Measurements from ENCODE around the gene CBY2.

- RRBS: no CpG with 5 or more reads among the region's 8 CpGs
These were observed 20.9 kb downstream of the SMIM2 start for GRCh38 chr13:44140143-44140616.

- RRBS: no CpG with 5 or more reads among the region's 12 CpGs
These were observed 72.5 kb upstream of the SERP2 start for GRCh38 chr13:44300823-44301782.

- RRBS: no CpG with 5 or more reads among the region's 6 CpGs
These were observed 9.0 kb upstream of the SERP2 start for GRCh38 chr13:44364470-44365180.

DNA sequence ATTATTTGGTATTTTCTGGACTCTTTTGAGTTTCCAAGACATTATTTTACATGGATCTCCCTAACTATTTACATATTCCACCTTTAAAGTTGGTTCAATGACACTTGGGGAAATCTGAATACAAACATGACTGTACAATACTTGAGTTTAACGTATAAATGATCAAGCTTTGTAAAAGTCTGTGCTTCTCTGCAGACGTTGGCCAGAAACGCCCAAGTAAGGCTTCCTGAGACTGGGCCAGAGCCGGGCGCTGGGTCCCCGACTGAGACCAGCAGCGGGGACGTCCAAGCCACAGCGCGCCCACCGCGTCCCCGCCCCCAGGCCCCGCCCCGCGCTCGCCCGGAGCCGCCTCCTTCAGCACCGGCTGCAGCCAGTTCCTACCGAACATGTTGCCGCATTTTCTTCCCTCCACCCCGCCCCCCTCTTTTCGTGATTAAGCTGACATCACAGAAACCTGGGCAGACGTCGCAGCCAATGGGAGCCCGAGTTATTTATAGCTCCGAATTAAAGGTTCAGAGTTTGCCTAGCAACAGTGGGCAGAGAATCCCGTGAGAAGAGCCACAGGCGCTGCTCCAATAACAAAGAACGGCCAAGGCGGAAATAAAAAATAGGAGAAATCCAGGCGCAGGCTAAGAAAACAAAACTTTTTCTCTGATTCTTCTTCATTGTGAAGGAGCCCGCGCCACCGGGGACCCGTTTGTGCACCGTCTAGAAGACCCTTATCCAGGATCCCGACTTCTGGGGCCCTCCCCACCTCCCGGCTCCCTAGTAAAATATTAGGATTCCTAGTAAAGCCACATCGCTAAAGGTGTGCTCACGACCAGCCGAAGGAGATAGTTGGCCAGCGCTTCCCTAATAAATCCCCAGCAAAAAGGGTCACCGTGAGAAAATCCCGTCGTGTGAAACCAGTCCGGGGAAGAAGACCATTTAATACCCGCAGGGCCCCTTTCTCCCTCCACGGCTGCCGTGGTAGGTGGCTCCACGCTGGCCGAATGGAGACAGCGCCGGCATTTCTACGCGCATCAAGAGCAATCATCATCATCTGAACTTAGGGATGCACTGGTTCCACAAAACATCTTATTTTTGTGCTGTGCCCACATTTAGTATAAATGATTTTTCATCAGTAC lies 61.7 kb downstream of the SERP2 start:
- RRBS: 1% methylated on average over 22 of the region's 57 CpGs

GRCh38 chr13:44572941-44573498 lies 3.1 kb downstream of the TSC22D1 start:
- RRBS: no CpG with 5 or more reads among the region's 7 CpGs

GRCh38 chr13:44931105-44931731 lies 58.1 kb downstream of the NUFIP1 start:
- RRBS: no CpG with 5 or more reads among the region's 8 CpGs

- RRBS: no CpG with 5 or more reads among the region's 1 CpG
These were observed 19.4 kb downstream of the NUFIP1 start for GRCh38 chr13:44969867-44970253.

DNA sequence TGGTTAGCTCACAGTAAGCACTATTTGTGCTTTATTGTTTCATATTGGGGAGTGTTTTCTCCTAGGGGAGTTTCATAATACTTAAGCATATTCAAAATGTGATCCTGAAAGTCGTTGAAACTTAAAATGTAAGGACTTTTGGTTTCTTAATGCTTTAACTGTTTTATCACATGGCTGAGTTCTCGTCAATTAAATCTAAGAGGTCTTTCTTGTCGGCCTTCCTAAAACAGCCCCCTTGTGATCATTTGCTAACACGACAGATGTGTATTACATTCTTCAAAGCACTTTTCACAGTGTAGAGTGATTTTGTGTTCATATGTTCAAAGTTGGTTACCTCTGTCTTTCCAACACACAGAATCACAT lies 990 bp downstream of the GTF2F2 start:
- RRBS: no CpG with 5 or more reads among the region's 4 CpGs

- RRBS: no CpG with 5 or more reads among the region's 5 CpGs
These were observed 18.9 kb upstream of the KCTD4 start for GRCh38 chr13:45219818-45220150.

DNA sequence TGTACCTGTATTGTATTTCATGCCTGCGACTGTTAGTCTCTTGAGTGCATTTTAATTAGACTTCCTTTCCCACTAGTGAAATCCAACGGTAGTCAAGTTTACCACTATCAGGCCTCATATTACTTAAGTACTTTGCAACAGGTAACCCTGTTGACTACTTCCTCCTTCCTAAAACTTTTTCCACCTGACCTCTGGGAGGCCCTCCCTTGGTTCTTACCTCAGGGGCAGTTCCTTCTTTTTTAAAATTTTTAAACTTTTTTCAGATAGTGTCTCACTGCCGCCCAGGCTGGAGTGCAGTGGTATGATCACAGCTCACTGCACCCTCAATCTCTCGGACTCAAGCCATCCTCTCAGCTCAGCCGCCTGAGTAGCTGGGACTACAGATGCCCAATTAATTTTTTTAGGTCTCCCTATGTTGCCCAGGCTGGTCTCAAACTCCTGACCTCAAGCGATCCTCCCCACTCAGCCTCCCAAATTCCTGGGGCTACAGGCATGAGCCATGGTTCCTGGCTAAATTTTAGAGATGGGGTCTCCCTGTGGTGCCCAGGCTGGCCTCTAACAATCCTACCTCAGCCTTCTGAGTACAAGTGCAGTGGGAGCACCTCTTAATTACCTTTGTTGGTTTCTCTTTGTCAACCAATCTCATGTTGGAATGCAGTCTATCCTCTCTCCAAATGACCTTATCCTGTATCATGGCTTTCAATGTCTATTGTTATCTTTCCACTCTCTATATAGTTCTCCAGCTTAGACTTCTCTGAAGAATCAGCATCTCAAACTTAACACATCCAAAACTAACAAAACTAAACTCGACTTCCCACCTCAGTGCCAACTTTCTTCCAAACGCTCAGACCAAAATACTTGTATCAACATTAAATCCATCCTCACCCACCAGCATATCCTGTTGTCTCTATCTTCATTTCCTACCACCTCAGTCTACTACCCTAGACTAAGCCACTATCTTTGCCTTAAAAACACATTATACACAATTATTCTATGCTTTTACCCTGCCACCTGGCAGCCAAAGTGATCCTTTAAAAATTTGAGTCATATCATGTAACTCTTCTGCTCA lies 6.9 kb downstream of the TPT1 start:
- RRBS: no CpG with 5 or more reads among the region's 8 CpGs

DNA sequence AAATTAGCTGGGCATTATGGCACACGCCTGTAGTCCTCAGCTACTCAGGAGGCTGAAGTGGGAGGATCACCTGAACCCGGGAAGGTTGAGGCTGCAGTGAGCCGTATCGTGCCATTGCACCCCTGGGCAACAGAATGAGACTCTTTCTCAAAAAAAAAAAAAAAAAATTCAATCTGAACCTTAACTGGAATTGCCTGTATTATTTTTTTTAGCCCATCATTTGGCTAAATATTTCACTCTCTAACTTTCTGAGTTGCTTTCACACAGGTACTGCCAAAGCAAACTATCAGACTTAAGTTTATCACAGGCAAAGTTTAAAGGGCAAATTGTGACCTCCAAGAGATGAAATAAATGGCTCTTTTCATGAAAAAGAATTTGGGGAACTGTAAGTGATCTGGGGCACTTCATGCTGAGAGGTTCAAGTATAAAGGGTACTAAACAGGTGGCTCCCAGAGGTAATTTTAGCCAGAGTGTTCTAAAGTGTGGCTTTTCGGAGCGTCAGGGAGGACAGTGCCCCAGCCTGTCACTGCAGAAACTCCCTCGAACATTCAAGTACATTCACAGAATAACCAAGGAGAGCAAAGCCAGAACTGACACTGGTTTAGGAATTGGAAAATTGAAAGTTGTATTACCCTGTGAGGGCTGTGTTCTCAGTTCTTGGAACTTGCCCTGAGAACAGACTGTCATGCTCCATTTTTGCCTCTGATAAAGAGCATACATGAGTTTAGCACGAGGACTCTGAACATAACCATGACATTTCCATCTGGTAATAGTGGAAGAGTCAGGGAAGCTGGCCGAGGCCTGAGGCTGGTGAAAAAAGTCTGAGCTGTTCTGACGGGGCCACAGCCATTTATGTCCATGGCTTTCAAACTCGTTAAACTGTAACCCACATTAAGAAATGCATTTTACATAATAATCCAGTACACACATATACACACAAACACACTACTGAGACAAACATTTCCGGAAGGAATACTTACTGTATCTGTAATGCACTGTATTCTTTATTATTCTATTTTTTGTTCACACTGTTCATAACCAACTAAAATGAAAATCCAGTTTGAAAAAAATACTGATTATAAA lies 15.1 kb upstream of the SLC25A30 start:
- RRBS: no CpG with 5 or more reads among the region's 12 CpGs

DNA sequence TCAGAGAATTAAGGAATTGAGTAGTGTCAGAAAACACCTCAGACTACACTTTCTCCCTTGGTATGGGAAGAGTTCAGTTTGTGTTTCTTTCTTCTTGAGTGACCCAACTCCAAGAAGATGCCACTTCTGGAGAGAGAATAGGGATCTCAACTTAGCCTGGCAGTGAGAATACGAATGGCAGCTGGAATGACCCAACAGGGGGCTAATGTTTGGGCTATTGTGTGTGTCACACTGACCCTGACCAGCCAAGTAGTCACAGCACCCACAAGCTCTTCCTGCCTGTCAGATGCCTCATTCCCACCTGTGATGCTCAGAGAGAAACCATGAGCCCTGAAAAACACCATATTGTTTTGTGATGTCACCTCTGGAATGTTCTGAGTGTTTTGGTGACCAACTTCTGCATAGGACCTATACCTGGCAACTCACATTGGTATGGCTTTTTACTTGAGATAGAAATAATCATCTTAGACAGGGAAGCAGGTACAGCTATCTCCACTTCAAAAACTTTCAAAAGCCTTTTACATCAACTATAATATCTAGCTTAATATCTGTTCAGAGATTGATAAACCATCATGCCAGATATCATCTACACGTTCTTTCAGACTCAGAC lies at the start of gene CBY2:
CBY2 (plus strand) TSS at position 285 of the 610 bp plus-strand sequence.
- RRBS: no CpG with 5 or more reads among the region's 2 CpGs

GRCh38 chr13:45975305-45976069 lies 77.1 kb downstream of the ZC3H13 start:
- RRBS: no CpG with 5 or more reads among the region's 37 CpGs

DNA sequence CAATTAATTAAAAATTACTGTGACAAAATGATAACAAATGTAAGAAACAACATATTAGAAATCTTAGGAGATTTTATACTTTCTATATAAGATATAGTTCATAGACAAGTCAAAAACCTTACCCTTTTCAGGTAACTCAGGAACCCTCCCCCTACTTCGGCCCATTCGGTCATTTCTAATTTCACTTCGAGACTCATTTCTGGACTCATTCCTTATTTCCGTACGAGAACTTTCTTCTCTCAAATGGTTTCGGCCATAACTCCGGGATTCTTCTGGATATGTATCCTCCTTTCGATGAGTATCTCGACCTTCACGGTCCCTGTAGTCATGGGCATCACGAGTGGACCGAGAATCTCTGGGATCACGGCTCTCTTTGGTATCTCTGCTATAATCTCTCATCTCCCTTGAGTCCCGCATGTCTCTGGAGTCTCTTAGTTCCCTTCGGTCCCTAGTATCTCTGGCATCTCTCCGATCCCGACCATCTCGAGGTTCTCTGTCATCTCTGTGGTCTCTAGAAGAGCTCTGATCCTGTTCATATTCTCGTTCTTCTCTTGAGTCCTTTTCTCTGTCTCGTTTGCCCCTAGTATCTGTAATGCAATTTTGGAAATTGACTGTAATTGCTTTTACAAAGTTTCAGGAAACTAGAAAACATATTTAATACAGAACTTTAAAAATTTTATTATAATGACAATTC lies 67.2 kb downstream of the ZC3H13 start:
- RRBS: no CpG with 5 or more reads among the region's 20 CpGs

- RRBS: no CpG with 5 or more reads among the region's 2 CpGs
These were observed 19.5 kb upstream of the ZC3H13 start for GRCh38 chr13:46072090-46072447.

DNA sequence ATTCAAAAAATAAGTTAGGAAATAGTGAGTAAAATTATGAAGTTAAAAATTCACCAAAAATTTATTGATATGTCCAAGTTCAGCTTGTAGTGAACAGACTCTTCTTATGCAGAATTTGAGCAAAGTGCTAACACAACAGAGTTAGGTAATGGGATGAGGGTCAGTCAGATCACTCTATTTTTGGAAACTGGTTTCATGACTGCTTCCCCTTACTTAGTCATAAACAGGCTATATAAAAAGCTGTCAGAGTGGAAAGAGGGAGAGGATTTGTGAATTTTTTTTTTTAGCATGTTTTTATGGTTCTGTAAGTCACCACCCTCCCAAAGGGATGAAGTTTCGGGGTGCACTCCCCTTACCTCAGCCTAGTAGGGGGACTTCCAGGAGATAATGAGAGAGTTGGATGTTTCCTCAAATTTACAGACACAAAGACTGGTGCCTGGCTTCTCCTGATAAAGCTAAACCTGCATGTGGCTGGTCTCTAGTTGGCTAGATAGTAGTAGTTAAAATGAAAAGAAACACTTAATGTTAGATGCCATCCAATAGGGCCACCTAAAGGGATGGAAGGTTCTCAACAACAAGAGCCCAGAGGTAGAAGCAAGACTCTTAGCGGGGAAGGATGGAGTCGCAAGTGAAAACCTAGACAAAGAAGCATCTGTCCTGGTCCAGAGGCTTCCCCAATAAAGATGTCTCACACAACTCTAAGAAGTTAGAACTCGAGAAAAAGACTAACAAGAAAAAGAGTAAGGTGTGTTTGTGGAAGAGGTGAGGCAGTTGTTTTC lies 4.4 kb downstream of the CPB2 start:
- RRBS: no CpG with 5 or more reads among the region's 4 CpGs

DNA sequence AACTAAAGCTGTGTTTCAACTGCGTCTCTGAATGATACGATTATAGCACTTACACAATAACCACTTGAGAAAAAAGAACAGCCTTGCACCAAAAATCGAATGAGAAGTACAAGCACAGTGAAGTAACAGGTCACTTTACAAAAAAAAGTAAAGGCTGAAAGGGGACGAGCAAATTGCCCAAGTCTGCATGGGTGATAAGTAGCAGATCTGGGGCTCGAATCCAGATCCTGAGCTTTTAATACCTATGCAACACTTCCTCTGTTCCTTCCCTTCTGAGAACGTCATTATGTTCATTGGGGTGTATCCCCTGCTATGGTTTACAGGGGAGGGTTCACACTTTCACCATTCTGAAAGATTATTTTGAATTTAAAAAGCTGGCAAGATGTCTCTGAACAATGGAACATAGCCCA lies 3.3 kb downstream of the CPB2 start:
- RRBS: no CpG with 5 or more reads among the region's 6 CpGs

- RRBS: no CpG with 5 or more reads among the region's 2 CpGs
These were observed 8.7 kb upstream of the CPB2 start for GRCh38 chr13:46113515-46113973.

DNA sequence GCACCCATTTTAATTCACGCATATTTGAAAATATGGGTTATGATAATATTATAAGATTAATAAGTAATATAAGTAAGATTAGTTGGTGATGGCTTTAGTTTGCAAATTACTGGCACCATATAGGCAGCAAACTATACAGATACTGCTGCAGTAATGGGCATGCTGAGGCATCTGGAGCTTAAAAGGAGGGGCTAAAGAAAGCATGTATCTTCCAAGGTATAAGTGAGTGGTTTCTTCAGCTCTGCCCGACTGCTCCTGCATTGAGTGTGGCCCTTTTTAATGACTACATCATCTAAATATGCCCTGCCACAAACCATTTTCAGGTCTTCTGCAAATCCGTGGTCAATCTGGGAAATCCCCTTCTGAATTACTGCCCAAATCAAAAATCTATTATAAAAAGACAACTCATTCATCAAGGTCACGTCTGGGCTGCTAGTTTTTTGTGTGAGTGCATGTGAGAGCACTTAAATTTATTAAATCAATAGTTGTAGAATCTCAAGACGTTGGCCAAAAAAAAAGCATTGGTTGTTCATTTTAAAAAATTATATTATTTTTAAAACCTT lies 16.5 kb downstream of the LCP1 start:
- RRBS: no CpG with 5 or more reads among the region's 5 CpGs

DNA sequence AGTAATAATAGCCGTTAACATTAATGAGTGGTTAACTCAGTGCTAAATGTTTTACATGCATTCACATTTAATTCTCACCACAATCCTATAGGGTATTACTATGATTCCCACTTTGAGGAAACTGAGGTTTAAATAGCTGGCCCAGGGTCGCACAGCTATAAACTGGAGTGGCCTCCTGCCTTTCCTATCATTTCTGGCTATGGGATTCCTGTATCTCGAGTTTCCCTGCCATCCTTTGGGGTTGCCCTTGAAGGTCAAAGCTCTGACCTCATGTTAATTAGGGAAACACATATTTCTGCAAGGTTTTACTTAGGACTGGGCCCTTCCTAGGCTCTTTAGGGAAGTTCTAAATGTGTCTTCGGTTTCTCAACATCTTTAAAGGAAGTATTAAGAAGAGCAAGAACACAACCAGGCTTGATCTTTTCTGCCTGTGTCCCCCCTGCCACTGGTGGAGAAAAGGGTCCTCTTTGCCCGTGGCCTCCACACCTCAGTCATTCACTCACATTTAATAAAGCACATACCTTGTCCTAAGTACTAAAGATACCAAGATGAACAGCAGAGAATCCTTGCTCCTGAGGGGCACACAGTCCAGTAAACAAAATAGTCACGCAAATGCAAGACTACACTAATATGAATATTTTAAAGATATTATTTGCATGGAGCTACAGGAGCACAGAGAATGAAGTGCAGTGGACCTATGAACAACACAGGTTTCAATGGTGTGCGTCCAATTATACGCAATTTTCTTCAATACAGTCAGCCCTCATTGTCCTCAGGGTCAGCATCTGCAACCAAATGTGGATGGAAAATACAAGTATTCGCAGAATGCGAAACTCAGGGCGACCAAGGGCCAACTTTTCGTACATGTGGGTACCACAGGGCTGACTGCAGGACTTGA lies 10.6 kb downstream of the LCP1 start:
- RRBS: no CpG with 5 or more reads among the region's 12 CpGs

All from AG08470 (cell line).